Paraaortic lymph node (tissue), 1 donor: ENCODE results near the gene VASH1.

DNA sequence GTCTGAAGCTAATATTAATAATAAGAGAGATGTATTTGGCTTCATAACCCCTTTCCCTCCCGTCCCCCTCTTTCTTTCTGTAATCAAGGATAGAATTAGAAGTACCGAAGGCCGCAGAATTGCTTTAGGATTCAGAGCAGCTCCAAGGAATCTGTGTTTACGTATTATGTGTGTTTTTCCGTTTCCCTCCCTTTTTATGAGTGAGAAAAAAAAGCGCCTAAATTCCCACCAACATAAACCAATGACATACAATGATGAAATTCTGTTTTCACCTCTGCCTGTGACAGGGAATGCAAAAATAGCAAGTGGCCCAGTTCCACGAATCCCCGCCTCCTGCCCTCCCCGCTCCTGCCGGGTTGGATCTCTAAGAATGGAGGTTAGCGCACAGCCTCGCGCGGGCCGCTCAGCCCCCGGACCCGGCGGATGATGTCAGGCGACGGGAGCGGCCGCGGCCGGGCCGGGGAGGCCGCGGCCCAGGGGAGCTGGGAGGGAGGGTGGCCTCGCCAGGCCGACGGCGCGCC lies 1.9 kb upstream of the FOS start:
- PRO-cap, result bidirectional peak, plus-strand start outside the sequence, minus-strand start at position 425 of the sequence

DNA sequence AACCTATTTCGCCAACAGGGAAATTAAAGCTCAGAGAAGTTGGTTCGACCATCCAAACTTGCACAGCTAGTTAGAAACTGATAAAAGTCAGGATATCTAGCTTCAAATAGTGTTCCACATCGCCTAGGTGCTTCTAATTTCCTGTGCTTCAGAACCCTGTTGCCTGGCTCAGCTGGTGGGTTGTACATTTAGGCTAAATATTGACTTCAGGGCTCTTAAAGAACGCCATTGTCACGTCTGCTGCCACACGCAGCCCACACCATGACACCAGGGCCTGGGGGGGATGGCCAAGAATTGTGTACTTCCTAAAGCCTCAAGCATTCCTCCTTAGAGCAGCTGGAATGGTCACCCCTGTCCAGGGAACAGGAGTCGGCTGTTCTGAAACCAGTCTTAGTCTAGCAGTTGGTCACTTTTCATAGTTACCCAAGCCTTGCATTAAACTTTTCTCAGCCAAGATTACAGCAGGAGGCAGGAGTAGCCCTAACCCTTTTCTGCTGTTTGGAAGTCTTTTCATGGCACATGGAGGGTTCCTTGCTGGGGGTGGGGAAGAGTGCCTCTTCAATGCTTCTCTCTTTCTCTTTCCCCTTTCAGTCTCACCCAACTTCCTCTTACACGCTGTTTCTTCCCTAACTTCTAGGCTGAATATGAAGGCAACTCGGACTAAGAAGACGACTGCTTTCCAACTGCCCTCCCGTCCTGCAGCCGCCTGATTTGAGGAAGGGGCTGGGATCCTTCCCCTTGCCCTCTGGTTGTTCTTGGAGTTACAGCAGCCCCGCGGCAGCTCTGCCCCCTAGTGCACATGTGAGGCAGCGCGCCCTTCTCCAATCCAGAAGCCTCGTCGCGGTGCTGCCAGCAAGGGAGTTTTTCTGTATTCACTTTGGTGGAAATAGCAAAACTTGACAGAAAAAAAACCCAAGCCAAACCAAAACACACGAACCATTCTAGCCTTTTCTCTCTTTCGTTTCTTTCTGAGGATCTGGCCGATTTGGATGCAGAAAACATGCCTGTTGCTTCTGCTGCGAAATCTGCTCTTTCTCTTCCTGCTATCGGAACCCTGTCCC lies 17.2 kb downstream of the FOS start:
- PRO-cap, result unidirectional peak, minus-strand start at position 595 of the sequence; unidirectional peak, minus-strand start at position 747 of the sequence

- PRO-cap, result unidirectional peak, minus-strand start at chr14:75298999
Measured at GRCh38 chr14:75298417-75299127, 19.9 kb downstream of the FOS start.

GRCh38 chr14:75331436-75331955 lies 52.9 kb downstream of the FOS start:
- PRO-cap, result no peak

DNA sequence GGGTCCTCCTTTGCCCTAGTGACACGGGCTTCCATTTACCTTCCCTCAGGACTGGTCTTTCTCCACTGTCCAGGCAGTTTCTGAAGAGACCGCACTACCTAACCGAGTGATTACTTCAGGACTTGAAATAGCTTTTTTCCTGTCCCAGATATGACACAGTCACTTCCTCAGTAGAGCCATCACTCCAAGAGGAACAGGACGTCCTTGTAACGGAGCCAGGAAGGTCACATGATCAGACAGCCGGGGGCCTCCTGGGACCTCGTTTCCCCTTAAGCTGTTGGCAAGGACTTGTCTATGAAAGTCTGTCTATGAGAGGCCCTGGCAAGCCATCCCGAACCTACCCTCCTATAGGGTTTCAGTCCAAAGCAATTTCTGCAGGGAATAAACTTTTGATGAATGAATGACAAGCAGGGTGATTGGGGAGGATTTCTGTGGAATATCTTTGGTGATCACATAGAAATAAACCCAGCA lies 62.4 kb downstream of the FOS start:
- PRO-cap, result bidirectional peak, plus-strand start at position 297 of the sequence, minus-strand start at position 82 of the sequence

GRCh38 chr14:75341440-75342012 lies 62.9 kb downstream of the FOS start:
- PRO-cap, result no peak

DNA sequence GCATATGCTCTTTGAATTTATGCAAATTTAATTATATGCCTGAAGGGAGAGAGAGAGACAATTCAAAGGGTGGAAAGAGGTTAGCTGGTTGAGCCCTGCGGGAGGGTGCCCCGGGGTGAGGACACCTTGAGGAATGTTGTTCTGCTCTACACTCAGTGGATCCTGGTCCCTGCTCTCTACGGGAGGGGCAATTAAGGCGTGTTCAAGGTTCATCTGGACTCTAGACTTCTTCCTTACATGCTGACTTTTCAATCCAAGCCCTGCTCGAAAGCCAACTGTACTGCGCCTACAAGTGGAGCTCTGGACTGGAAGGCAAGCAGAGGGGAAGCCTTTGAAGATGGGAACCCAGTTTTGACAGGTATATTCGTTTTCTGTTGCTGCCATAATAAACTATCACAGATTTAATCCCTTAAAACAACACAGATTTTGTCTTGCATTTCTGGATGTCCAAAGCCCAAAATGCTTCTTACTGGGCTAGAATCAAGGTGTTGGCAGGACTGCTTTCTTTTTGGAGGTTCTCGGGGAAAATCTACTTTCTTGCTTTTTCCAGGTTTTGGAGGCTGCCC lies 46.4 kb downstream of the JDP2 start:
- PRO-cap, result no peak

GRCh38 chr14:75566377-75566808 lies 12.0 kb upstream of the FLVCR2 start:
- PRO-cap, result no peak

DNA sequence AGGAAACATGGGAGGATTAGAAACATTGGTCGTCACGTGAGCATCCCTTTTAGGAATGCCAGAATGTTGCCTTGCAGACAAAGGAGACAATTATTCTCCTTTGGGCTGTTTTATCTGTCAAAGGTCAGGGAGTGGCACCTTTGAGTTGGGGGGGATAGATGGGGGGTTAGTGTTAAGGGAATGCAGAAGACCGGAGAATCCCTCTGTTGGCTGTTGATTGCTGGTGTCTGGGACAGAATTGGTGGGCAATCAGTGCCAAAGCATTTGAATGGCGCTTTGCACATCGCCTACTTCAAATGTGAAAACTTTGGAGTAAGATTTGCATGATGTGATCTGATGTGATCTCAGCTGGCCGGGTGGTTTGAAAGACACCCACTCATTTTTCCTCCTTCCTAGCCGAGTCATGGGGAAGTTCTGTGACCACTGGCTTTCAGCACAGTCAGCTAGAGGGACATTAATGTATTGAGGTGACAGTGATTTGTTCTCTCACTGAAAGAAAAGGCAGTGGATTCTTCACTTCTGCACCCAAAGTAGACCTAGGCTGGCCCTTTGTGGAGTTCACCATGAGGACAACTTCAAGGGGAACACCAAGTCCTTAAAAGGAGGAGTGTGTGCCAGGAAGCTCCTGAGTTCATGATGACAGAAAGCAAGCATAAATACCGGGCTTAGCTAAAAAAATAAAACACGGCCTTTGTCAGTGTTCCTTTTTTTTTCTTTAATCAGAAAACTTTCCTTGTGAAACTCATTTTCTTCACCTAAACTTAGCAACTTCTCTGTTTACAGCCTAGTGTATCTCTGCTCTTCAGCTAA lies 31.5 kb downstream of the FLVCR2 start:
- PRO-cap, result no peak

- PRO-cap, result bidirectional peak, plus-strand start at chr14:75979959, minus-strand start at chr14:75979882
Measured at GRCh38 chr14:75979588-75980576, 1.9 kb downstream of the TGFB3 start.

GRCh38 chr14:75993823-75994156 lies 8.2 kb downstream of the IFT43 start:
- PRO-cap, result no peak

GRCh38 chr14:76100335-76101020 lies 51.2 kb upstream of the GPATCH2L start:
- PRO-cap, result no peak

DNA sequence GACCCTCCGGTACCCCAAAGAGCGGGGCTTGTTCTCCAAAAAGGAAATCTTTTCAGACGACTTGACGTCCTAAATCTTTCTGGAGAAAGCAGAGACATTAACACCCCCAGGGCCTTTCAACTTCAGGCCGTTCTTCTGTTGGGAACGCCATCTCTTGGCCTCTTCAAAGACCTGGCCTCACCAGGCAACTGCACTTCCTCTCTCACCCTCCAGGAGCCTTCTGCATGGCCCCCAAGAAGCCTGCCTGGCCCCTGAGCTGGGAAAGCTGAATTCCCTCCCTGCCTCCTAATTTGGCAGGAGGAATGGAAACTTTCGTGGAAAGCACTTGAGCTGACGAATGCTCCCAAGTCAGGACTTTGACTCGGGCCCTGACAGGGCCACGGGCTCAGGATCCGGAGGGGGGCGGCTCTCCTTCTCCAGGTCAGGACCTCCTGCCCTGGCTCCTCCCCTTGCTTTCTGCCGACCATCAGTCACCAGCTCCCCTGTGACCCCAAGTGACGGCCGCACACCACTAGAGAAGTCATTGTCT lies 65.9 kb upstream of the ESRRB start:
- PRO-cap, result bidirectional peak, plus-strand start at position 354 of the sequence, minus-strand start at position 219 of the sequence

GRCh38 chr14:76761129-76761837 lies at the start of gene VASH1:
VASH1 (plus strand) TSS chr14:76761468.
- PRO-cap, result unidirectional peak, plus-strand start at chr14:76761512; bidirectional peak, plus-strand start at chr14:76761681, minus-strand start at chr14:76761680

- PRO-cap, result no peak
Measured at GRCh38 chr14:76775751-76776278, 14.5 kb downstream of the VASH1 start.

GRCh38 chr14:76920442-76921107 lies 94.4 kb downstream of the LRRC74A start:
- PRO-cap, result no peak

DNA sequence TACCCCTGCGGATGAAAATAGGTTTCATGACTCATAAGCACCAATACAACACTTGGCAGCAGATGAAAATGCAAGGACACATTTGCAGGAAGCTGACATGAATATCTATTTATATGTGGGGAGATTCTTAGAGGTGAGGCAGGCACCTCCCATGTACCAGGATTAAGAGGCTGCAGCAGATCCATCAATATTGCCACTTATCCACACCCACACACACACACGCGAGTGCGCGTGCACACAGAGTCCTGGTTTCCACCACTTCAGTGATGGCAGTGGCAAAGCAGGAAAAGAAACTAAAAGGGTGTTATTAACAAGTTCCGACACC lies 5.5 kb downstream of the IRF2BPL start:
- PRO-cap, result no peak

DNA sequence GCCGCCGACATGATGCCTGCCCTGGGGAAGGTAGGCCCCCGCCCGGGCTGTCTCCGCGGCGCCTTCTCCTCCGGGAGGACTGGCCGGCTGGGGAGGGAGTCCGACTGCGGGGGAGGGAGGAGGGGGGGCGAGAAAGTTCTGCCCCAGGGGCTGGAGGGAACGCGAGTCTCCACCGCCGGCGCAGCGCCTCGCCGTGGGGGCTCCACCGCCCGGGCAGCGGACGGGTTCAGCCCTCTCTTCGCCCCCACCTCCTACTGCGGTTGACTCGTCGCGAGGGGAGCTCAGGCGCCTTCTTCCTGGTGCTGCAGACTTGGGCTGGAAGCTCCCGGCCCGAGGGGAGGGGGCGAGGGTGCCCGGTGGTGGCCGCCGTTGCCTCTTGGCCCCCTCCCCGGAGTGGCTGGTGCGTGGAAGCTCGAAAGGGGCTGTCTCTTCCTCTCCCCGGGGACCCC lies 702 bp downstream of the IRF2BPL start:
- PRO-cap, result bidirectional peak, plus-strand start at position 307 of the sequence, minus-strand start at position 65 of the sequence; bidirectional peak, plus-strand start outside the sequence, minus-strand start at position 390 of the sequence

- PRO-cap, result no peak
Measured at GRCh38 chr14:77031571-77032150, 3.2 kb upstream of the IRF2BPL start.

DNA sequence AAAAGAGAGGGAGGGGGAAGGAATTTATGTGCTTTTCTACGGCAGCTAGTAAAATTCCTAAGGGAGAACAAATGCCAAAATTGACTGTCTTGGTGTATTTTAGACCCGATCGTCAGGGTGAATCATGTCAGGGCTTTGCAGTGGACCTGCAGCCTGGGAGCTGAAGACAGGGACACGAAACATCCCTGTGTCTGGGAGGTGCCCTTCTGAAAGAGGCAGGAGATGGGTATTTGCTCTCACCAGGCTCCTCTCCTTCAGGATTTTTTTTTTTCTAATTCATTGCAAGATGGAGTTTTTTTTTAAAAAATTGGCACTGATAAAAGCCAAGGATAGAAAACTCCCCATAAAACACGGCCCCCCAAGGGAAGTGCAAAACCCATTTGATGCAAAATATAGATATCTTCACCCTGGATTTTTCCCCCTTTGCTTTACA lies 10.5 kb upstream of the IRF2BPL start:
- PRO-cap, result no peak